Fibroblast of the aortic adventitia (primary cell): ENCODE results near the gene APBA1.

DNA sequence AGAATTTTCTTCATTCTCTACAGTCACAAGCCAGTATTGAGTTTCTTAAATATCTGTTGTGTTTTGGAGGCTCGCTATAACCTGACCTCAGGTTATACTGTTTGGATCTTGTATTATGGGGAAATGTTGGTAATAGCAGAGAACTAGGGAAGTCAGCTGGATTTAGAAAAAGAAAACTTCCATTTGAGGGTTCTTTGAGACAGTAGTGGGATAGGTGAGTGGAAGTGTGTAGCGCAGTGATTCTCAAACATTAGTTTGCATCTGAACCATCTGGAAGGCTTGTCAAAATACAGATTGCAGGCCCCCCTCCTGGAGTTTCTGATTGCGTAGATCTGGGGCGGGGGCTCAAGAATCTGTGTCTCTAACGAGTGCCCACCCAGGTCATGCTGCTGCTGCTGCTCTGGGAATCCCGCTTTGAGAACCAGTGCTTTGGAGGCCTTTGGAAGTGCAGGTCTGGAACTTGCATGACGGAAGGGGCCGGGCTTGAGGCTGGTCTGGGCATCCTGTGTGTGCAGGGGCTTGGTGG is 43.9 kb upstream of the TJP2 start:
- CAGE, long polyA plus RNA: no peak

DNA sequence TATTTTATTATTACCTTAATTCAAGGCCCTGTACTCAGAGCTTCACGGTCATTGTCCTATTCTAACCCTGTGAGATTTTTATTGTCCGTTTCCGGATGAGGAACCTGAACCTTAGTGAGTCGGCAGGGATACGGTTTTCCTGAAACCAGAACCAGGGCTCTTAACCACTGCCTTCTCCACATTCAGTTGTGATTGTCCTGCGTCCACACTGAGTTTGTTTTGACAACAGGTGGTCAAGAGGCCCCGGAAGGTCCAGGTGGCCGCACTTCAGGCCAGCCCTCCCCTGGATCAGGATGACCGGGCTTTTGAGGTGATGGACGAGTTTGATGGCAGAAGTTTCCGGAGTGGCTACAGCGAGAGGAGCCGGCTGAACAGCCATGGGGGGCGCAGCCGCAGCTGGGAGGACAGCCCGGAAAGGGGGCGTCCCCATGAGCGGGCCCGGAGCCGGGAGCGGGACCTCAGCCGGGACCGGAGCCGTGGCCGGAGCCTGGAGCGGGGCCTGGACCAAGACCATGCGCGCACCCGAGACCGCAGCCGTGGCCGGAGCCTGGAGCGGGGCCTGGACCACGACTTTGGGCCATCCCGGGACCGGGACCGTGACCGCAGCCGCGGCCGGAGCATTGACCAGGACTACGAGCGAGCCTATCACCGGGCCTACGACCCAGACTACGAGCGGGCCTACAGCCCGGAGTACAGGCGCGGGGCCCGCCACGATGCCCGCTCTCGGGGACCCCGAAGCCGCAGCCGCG is 46.8 kb downstream of the TJP2 start:
- CAGE, long polyA plus RNA: no peak

- CAGE, long polyA plus RNA: no peak
Measured at GRCh38 chr9:69326305-69326729, 1.3 kb downstream of the ENTREP1 start.

GRCh38 chr9:69397249-69397927 is 72.4 kb downstream of the ENTREP1 start:
- CAGE, long polyA plus RNA: no peak

- CAGE, long polyA plus RNA: no peak
Measured at GRCh38 chr9:69470633-69470871, 145.5 kb downstream of the ENTREP1 start.

GRCh38 chr9:69522717-69522961 is 149.5 kb downstream of the APBA1 start:
- CAGE, long polyA plus RNA: no peak

- CAGE, long polyA plus RNA: no peak
Measured at GRCh38 chr9:69582148-69582695, 89.9 kb downstream of the APBA1 start.

DNA sequence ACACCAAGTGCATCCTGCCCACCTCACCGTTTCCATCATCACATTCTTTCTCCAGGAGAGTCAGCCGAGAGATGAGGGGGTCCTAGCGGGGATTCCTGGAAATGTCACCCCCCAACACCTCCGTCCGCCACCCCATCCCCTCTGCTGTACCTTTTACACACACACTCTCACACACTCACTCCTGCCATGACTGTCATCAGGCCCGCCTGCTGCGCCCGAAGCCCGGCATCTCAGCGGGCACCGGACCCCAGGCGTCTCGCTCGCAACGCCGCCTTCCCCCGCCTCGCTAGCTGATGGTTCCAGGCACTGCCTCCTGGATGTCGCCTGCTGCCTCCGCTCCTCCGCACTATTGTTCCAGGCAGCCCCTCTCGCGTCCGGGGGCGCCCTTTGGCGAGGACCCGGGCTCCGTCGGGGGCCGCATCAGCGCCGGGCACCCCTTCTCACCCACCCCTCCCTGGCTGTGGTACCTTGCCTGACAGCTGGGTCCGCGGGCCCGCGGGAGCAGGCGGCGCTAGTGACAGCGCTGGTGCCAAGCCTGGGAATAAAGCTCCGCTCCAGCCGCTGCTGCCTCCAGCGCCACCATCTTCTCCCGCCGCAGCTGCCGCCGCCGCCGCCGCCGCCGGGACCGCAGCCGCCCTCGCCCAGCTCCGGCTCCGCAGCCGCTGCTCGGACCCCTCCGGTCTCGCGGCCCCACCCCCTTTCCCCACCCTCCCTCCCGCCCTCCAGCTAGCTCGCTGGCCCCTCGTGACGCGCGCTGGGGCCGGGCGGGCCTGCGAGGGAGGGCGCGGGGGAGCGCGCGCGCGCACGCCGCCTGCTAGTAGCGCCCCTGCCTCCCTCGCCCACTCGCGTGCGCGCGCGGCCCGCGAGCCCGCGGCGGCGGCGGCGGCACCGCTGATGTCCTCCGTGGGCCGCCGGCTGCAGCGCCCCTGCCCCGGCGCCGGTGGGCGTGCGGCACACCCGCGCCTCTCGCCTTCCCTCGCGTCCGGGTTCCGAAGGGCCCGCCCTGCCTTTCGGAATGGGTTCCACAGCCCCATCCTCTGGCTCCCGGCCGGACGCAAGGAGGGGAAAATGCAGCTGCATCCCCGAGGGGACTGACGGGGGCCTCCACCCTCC is at the start of gene APBA1:
TSS of gene APBA1 (minus strand) at position 686 of the 1,113 bp plus-strand sequence.
- CAGE, long polyA plus RNA: no peak

DNA sequence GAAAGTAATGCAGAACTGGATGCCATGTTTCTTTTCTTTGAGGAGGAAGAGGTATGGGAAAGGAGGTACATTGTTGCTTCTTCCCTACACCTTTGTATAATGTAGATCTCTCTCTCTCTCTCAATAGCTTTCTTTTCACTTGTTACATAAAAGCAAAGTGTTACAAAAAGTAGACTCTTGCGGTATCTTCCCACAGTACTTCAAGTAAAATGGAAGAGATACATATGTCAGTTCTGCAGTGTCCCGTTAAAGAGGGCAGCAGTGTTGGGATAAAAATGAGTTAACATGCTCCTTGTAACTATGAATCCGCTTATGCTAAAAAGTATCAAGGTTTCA is 942 bp downstream of the PTAR1 start:
- CAGE, long polyA plus RNA: no peak

- CAGE, long polyA plus RNA: no peak
Measured at GRCh38 chr9:69805713-69806077, 14.9 kb upstream of the CFAP95 start.

GRCh38 chr9:70058480-70058827 is 14.8 kb downstream of the MAMDC2 start:
- CAGE, long polyA plus RNA: no peak

DNA sequence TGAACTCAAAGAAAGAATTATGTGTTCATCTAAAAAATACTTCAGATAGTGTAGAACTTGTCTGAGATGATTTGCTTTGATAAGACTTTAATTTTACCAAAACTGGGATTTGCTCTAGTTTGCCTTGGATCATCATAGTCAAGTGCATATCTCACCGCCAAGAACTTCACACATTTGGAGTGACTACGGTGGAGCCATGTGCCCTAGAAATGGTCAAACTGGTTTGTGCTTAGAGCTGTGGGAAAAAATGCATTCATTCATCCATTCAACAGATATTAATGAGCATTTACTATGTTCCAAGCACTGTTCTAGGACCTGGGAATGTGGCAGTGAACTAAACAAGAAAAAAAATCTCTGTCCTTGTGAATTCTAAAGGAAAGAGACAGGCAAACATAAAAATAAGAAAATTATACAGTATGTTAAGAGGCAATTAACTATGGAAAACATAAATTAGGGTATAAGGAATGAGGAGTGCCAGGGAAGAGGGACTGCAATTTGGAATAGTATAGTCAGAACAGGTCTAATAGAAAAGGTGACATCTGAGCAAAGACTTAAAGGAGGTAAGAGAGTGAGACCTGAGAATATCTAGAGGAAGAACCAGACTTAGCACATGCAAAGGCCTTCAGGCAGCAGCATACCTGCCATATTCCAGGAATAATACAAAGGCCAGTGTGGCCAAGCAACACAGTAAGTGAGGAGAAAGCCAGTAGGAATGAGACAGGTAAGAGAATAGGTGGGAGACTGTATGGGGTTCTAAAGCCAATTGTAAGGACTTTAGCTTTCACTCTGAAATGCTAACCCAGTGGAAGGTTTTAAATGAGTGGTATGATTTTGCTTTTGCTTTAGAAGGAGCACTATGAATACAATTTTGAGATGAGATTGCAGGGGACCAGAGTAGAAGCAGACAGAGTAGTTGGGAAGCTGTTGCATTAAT is 44.8 kb upstream of the SMC5 start:
- CAGE, long polyA plus RNA: no peak

DNA sequence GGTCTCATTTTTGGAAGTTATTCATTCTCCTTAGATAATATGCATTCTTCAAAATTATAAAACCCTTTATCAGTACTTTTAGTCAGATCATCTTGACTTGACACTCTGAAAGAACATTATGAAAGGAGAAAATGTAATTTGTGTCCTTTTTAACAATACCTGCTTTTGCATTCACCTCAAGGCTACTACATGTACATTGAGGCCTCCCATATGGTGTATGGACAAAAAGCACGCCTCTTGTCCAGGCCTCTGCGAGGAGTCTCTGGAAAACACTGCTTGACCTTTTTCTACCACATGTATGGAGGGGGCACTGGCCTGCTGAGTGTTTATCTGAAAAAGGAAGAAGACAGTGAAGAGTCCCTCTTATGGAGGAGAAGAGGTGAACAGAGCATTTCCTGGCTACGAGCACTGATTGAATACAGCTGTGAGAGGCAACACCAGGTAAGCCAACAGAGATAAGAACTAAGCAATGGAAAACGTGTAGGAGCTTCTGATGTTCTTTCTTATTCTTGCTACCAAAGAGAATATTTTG is 40.6 kb upstream of the SMC5 start:
- CAGE, long polyA plus RNA: no peak

GRCh38 chr9:70221695-70222307 is 37.0 kb upstream of the SMC5 start:
- CAGE, long polyA plus RNA: no peak

- CAGE, long polyA plus RNA: no peak
Measured at GRCh38 chr9:70255975-70256930, 2.5 kb upstream of the SMC5 start.

DNA sequence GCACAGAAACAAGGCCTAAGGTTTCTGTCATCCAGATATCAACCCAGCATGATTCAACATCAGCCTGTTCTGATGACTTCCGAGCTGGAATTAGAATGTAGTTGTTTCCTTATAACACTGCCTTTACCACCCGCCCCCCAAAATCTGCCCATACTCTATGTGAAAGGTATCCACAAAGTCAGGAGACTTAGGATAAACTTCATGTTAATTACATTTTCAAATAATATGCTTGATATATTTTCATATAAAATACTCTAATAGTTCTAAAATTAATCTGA is 5.1 kb downstream of the KLF9 start:
- CAGE, long polyA plus RNA: no peak

DNA sequence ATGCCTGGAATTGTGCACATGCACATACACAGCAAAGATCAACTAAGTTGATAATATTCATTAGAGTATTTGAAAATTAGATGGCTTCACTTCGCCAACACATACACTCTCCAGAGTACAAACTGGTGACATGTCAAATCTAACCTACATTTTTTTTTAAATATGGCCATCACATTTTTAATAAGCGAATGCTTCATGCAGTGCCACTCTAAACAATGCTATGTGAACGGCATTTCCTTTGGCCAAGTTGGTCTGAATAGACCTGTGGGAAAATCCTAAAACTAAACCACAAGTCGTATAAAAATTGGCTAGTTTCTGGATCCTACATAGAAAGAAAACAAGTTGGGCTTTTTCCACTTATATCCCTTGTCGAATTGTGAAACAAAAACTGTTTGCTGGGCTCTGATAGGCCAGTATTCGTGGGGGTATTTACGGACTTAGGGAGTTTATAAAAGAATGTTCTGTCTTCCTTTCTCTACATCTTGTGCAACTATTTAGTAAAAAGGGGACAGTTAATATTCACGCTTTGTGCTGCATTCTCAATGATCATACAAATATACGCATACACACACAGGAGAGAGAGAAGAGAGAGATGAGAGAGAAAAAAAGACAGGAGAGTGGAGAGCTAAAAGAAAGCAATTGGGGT is 153.0 kb upstream of the KLF9 start:
- CAGE, long polyA plus RNA: no peak

DNA sequence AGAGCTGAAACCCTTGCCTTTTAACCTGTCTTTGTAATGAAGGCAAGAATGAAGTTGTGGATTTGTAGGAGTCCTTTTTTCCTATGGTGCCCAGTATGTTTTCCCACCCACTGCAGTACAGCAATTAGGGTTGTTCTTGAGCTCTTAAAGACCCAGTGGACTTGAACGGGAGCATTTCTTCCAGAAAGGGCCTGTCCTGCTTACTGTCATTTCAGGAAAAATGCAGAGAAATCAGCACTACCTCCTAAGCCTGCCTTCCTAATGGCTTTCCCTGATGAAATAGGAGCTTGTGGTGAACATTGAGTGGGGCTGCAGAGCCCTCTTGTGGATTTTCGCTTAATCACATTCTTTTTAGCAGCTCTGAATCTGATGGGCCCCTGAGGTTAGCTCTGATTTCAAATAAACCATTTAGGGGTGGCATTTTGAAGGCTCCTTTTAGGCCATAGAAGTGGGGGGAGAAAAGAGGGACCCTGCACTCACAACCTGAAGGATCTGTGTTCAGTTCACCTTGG is 187.9 kb upstream of the KLF9 start:
- CAGE, long polyA plus RNA: no peak

- CAGE, long polyA plus RNA: no peak
Measured at GRCh38 chr9:70609498-70609870, 195.0 kb upstream of the KLF9 start.

DNA sequence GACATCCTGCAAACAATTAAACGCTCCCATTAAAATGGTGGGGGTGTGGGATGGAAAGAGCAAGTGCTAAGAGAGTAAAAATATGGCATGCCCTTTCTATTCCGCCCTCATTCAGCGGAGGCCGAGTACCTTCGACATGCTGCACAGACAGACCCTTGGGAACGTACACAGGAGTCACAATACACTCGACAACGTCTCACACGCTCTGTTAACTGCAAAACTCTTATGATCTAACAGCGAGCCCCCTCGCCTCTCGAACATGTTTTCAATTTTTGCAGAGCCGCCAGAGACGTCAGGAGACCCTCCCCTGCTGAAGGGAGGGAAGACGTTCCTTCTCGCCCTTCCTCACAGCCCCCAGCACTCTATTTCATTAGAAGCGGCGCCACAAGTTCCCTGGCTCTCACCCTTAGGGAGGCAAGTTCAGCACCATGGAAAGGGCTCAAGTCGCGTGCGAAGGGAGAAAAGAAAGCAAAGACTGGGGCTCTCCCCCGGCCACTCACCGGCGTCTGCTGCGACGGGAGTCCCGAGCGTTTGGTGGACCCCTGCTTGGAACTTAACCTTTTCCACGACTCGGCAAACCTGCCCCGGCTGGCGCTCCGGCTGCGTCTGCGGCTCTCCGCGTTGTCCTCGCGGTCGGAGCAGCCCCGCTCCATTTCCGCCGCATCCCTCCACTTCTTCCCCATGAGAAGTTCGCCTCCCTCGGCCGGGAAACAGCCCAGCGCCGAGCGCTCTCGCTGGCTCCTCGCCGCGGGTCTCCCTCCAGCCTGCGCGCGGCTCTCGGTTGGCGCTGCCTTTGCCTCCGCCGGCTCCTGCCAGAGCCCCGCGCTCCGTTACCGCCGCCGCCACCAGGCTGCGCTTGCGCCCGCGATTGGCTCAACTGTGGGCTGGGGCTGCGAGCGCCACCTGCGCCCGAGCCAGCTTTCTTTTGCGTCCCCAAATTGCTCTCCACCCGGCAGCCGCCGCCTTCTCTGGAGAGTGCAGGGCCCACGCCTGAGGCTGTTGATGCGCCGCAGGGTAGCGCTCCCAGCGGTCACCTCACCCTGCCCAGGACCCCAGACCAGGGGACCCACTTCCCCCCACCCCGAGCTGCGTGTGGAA is 321.8 kb downstream of the CEMIP2 start:
- CAGE, long polyA plus RNA: no peak